Metastatic Lung Carcinoma in the Adrenal Gland (tissue), 1 donor: ENCODE results near the genes NEO1 and HCN4.

- PRO-cap: no peak
Observed at GRCh38 chr15:72477263-72478003, 3.3 kb downstream of the ARIH1 start.

DNA sequence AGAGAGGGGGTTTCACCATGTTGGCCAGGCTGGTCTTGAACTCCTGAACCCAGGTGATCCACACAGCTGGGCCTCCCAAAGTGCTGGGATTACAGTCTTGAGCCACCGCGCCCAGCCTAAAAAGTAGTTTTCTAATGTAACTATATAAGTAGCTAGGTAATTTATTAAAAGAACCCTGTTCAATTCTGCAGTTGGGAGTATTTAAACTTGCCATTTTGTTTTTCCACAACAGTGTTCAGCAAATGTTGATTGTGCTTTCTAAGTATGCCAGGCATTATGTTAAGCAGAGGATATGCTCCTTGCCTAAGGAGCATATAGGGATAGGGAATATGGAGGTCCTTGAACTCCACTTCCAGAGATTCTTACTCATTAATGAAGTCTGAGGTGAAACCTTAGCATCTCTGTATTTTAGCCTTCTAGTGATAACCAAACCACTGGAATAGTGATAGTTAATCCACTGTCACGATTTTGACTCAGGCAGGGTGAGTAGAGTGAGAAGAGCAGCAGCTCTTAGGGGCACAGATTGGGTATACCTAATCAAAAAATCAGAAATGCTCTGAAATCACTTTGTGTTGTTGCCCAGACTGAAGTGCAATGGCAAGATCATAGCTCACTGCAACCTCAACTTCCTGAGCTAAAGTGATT lies 4.3 kb downstream of the ARIH1 start:
- PRO-cap: no peak

- PRO-cap: no peak
Observed at GRCh38 chr15:72480840-72482072, 7.1 kb downstream of the ARIH1 start.

GRCh38 chr15:72495390-72495530 lies 21.1 kb downstream of the ARIH1 start:
- PRO-cap: no peak

DNA sequence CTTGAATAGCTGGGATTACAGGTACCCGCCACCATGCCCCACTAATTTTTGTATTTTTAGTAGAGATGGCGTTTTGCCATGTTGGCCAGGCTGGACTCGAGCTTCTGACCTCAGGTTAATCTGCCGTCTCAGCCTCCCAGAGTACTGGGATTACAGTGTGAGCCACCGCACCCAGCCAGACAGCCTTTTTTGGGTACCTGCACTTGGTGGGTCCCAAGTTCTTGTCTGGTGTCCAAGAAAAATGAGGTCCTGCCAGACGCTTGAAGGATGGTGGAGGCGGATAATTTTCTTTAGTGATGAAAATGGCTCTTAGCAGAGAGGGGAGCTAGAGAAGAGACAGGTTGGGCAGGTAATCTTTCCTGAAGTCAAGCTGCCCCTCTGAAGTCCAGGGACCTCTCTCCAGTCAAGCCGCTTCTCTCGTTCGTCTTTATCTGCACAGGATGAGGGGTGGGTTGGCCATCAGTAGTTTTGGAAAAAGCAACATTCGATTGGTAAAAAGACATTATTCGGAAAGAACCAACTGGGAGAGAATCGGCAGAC lies 30.1 kb downstream of the ARIH1 start:
- PRO-cap: no peak

- PRO-cap: no peak
Observed at GRCh38 chr15:72550769-72551541, 76.8 kb downstream of the ARIH1 start.

DNA sequence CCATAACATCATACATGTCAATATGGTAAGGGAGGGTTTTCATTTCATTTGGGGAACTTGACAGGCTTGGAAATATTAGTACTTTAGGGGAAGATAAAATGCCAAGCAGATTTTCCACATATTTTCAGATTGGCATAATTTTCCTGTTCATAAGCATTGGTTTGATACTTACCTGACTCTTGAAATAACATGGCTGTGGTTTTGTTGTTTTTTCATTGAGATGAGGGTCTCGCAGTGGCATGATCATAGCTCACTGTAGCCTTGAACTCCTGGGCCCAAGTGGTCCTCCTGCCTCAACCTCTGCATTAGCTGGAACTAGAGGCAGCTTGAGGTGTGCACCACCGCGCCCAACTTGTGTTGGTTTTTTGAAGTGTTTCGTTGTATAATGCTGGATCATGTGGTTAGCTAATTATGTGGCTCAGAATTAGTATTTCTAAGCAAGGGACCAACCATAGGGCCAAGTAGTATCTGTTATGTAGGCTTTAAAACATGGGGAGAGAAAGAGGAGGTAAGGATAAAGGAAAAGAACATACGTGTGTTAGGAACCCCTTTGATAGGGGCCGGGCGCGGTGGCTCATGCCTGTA lies 78.7 kb upstream of the GOLGA6B start:
- PRO-cap: no peak

DNA sequence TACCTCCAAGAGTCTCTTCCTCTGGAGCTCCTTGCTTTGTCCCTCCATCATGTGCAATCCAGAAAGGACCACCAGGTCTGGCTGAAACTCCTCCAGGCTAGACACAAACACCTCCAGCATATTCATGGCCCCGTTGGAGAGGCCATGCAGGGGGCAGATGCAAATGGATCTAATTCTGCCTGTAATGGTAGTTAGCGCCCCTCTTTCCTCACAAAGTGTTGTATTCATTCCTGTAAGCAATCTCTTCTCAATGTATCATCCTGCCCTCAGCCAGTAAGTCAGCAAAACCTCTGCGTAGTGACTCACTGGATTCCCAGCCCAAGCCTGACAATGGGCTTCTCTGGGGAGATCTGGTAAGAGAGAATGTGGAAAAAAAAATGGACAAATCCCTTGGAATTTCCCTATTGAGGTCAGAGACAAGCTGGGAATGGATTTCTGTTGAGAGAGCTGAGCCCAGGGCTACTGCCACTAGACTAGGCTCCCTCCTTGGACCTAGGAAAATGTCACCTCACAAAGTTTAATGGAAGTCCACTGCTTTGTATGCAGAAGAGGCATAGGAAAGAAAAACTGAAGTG lies 25.4 kb downstream of the ADPGK start:
- PRO-cap: no peak

DNA sequence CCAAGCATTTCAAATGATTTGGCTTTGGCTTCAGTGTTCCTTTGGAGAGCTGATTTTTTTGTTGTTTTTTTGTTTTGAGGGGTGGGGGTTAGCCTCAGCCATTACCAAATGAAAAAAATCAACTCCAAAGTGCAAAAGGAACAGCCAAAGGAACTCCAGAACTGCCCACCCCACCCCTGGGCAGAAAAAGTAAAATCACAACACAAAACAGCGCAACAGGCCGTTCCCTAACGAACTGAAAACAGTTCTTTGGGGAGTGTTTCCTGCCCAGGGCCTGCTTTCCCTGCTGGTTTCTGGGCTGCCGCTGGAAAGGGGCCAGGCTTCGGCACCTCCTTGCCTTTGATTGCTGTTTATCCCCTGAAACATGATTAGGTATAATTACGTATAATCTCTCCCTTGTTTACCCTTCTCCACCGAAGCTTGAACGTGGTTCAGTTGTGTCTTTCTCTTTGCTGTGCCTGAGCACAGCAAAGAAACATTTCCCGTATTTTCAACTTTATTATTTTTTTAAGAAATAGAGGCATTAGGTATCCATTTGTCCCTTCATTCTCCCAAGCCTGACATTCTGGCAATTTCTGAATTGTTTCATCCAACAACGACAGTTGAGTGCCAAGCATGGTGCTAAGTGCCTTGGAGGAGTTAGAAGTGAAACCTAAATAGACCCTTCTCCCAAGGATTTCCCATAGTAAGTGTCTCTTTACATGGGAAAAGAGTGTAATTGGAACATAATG lies 57.4 kb upstream of the NEO1 start:
- PRO-cap: no peak

DNA sequence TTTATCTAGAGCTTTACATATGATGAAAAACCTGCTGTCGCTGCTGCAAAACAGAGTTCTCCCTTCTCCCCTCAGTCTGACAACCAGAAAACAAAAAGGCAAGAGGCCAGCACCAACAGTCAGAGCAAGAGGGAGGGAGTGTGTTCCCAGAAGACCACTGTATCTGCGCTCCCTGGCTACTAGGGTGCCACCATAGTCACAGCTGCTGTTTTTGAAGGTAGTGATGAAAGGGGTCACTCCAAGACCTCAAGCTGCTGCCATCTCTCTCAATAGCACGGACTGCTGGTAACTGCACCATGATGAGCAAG lies 33.0 kb upstream of the NEO1 start:
- PRO-cap: no peak

DNA sequence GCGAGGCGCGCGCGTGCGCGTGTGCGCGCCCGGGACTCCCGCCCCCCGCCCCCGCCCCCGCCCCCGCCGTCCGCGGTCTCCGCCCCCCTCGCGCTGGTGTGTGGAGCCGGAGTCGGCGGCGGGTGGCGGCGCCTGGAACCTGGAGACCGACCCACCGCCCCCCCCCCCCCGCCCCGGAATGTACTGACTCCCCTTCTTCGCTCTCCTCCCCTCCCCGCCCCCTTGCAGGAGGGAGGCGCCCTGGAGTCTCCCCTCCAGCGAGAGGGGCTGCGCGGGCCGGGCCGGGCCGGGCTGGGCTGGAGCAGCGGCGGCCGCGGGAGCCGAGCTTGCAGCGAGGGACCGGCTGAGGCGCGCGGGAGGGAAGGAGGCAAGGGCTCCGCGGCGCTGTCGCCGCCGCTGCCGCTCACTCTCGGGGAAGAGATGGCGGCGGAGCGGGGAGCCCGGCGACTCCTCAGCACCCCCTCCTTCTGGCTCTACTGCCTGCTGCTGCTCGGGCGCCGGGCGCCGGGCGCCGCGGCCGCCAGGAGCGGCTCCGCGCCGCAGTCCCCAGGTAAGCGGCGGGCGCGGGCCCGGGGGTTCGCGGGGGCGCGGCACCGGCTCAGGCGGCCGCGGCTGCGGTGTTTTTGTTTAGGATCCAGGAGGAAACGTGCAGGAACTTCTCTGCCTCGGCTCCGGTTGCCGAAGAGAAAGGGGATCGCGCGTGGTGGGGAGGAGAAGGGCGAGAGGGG lies at the start of gene NEO1:
NEO1 (plus strand) TSS at position 208 of the 728 bp plus-strand sequence.
- PRO-cap: bidirectional peak, plus-strand start at position 104 of the sequence, minus-strand start outside the sequence; unidirectional peak, plus-strand start at position 406 of the sequence

GRCh38 chr15:73052984-73053594 lies 826 bp downstream of the NEO1 start:
- PRO-cap: no peak

GRCh38 chr15:73069533-73070080 lies 17.3 kb downstream of the NEO1 start:
- PRO-cap: no peak

- PRO-cap: no peak
Observed at GRCh38 chr15:73181453-73182355, 129.4 kb downstream of the NEO1 start.

GRCh38 chr15:73366828-73367436 lies 1.8 kb downstream of the HCN4 start:
- PRO-cap: no peak

- PRO-cap: no peak
Observed at GRCh38 chr15:73368184-73369139, at the start of gene HCN4. Gene HCN4 (minus strand): TSS chr15:73368958.

DNA sequence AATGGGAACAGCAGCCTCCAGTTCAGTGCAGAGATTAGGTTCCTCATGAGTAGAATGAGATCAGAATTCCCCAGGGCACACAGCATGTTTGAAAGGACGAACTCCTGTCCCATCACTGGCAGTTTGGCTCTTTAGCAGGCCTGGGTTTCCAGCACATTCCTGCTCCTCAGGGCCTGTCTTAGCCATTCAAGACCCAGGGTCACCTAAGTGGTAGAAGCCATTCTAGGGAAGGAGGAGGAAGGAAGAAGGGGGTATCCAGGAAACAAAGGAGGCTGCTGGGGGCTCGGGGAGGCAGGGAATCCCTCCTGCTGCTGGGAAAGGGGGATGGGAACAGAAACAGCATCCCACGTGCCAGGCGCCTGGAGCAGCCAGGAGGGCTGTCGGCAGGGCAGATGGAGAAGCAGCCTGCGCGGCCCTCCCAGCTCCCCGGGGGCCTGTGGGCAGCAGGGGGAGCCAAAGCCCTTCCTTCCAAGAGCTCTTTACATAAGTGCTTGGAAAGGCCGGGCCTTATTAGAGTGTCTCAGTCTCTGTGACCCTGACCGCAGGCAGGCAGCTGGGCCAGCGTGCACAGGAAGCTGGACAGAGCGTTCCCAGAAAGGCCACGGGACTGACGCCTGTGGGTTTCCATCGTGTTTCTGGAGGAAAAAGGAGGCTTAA lies 24.7 kb downstream of the LOXL1 start:
- PRO-cap: unidirectional peak, plus-strand start at position 52 of the sequence; unidirectional peak, plus-strand start at position 582 of the sequence

GRCh38 chr15:74172699-74173442 lies 639 bp upstream of the ISLR start:
- PRO-cap: no peak

GRCh38 chr15:74174094-74174751 lies 713 bp downstream of the ISLR start:
- PRO-cap: unidirectional peak, plus-strand start at chr15:74174559

DNA sequence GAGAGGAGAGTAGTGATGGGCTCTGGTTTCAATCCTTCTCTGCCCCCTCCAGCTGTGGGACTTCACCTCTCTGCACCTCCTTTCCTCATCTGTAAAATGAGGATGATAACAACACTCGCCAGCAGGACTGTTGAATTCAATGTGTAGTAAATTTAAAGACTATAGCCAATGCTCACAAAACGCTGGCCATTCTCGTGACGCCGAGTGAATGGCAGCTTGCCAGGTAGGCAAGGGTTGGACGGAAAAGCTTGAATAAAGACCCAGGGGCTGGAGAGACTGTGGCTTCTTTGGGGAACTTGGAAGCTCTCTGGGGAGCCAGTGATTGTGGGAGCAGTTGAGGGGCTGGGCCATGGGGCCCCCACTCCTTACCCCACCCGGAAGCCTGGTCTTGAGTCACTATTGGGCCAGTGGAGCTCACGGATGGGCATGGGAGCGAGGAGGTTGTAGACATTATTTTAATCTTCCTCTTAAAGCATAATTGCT lies 7.8 kb upstream of the CCDC33 start:
- PRO-cap: no peak